AG09309 (cell line): Measurements from ENCODE around the genes DCDC2B and FAM229A.

DNA sequence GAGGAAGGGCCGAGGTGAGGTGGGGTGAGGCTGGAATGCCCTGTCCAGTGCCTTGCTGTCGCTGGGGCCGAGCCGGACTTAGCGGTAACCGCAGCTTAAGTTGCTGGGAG, 1.0 kb downstream of the KHDRBS1 start:
- RRBS = no CpG with 5 or more reads among the region's 6 CpGs

GRCh38 chr1:32032681-32034027, 19.5 kb downstream of the KHDRBS1 start:
- RRBS = no CpG with 5 or more reads among the region's 17 CpGs

- RRBS = no CpG with 5 or more reads among the region's 5 CpGs
These were observed 23.0 kb downstream of the KHDRBS1 start for GRCh38 chr1:32036687-32037072.

DNA sequence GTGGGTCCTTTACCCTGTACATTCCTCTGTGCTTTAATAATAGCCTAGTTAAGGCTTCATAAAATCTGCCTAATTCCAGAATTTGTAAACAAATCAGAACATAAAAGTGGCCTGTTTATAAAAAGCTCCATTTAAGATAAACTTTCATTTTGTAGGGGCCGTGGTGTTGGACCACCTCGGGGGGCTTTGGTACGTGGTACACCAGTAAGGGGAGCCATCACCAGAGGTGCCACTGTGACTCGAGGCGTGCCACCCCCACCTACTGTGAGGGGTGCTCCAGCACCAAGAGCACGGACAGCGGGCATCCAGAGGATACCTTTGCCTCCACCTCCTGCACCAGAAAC, 24.0 kb downstream of the KHDRBS1 start:
- RRBS = no CpG with 5 or more reads among the region's 7 CpGs

DNA sequence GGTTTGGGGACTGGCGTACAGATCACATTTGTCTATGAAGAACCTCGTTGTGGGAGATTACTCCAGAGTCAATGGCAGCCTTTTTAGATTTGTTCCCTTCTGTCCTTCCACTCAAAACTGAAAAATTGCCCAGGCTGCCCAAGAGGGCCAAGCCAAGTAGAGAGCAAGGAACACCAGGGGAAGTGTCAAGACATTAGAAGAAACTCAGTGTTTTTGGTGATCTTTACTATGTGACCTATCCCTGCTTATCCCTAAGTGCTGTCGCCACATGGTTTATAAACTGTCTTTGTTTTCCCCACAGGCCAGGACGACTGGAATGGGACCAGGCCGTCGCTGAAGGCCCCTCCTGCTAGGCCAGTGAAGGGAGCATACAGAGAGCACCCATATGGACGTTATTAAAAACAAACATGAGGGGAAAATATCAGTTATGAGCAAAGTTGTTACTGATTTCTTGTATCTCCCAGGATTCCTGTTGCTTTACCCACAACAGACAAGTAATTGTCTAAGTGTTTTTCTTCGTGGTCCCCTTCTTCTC, 28.6 kb downstream of the KHDRBS1 start:
- RRBS = no CpG with 5 or more reads among the region's 8 CpGs

DNA sequence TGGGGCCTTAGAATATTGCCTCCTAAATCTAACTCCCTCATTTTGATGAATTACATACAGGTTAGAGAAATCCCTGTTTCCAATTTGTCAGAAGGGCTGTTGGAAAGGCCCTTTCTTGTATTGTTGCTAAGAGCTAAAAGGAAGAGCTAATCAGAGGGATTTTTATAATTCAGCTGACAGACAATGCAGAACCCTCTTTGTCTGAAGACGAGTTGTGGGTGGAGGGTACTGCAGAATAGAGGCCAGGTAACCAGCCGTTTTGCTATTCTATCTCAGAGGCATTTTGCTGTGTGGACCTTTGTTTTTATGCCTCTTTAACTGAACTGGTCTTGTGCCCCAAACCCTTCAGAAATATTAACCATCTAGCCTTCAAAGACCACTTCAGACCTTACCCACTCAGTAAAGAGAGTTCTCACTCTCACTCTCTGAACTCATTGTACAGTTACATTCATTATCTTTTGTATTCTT, 19.6 kb downstream of the KPNA6 start:
- RRBS = no CpG with 5 or more reads among the region's 2 CpGs

GRCh38 chr1:32180328-32181118, 1.0 kb downstream of the TXLNA start:
- RRBS = 2% methylated on average over 11 of the region's 28 CpGs

GRCh38 chr1:32201473-32201982, 1.1 kb downstream of the CCDC28B start:
- RRBS = no CpG with 5 or more reads among the region's 9 CpGs

GRCh38 chr1:32208601-32209522, at the start of gene DCDC2B:
TSS of gene DCDC2B (plus strand) at chr1:32209089.
- RRBS = no CpG with 5 or more reads among the region's 11 CpGs

DNA sequence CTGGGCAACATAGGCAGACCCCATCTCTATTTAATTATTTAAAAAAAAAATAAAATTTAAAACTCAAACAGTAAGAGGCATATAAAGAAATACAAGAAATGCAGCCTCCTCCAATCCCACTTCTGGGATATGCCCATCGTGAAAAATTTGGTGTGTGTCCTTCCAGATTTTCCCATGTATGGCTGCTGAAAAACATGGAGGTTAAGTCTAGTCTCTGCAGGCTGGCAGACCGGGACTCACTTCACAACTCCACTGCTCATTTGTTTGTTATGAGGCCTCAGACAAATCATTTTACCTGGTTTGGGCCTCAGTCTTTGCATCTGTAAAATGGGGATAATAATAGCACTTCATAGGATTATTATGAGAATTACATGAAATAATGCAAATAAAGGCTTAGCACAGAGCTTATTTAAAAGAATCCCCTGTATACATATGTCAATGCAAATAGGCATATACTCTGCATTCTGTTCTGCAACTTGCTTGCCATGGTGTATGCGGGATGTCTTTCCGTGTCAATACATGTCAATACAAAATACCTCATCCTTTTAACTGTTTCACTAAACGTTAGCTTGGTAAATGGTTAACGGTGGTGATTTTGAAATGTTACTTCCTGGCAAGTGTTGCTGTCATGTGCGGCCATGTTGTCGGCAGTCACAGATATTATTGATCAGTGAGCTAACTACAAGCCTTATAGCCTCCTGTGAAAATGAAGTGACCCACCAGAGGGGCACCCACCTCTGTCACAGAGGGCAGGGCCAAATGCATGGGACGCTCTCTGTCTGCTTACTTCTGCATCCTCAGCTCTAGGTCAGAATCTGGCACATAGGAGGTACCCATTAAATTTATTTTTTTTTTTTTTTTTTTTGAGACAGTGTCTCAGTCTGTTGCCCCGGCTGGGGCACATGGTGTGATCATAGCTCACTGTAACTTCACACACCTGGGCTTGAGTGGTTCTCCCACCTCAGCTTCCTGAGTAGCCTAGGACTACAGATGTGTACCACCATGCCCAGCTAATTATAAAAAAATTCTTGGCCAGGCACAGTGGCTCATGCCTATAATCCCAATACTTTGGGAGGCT, 4.2 kb downstream of the LCK start:
- RRBS = no CpG with 5 or more reads among the region's 10 CpGs

DNA sequence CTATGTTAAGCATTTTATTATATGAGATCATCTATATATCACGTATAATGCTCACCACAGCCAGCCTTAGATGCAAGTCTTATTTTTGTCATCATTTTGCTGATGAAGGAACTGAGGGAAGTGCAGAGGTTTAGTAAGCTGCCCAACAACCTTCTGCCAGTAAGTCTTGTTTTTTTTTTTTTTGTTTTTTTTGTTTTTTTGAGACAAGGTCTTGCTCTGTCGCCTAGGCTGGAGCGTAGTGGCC, 5.9 kb downstream of the LCK start:
- RRBS = no CpG with 5 or more reads among the region's 3 CpGs

GRCh38 chr1:32335660-32335781, 512 bp downstream of the MARCKSL1 start:
- RRBS = 2% methylated on average over 11 of the region's 18 CpGs

DNA sequence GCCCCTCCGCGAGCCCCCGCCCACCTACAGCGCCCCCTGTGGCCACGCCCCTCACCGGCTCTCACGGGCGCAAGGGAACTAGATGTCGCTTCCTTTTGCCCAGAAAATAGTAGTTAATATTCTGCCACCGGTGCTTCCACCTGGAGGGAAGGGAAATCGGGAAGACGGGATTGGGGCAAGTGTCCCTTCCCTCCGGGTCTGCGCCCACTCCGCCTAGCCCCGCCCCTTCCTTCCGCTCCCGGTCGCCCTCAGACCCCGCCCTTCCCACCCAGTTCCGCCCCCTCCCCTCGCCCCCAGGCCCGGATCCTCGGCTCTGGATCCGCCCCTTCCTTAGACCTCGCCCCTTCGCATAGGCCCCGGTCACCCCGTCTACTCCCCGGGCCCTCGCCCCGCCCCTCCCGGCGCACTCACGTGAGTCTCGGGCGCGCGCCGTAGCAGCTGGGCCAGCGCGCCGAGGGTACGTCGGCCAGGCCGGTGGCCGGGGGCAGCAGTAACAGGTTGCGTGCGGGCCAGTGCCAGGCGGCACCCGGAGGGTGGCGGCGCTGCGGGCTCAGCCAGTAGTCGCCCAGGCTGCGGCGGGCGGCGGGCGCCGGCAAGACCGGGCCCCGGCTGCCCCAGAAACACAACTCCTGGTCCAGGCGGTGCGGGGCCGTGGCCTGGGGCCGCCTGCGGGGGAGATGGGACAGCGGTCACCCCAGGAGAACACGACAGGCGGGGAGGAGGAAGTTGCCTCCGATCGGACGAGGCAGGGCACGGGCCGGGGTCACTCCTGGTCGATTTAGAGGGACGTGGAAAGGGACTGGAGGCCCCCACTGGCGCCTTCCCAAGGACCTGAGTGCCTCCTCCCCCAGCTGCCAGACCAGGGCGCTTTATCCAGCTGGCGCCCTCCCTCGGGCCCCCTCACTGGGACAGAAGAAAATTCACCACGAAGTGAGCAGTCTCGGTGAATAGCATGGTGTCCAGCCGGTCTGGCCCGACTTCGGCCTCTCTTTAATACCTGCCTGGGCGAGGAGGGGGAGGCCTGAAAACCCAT, 10.8 kb downstream of the FAM229A start:
- RRBS = 2% methylated on average over 51 of the region's 88 CpGs

GRCh38 chr1:32361809-32362833, at the start of gene FAM229A:
TSS of gene FAM229A (minus strand) at chr1:32362485.
- RRBS = 6% methylated on average over 40 of the region's 82 CpGs

- RRBS = no CpG with 5 or more reads among the region's 5 CpGs
These were observed 3.2 kb downstream of the BSDC1 start for GRCh38 chr1:32390942-32391583.

DNA sequence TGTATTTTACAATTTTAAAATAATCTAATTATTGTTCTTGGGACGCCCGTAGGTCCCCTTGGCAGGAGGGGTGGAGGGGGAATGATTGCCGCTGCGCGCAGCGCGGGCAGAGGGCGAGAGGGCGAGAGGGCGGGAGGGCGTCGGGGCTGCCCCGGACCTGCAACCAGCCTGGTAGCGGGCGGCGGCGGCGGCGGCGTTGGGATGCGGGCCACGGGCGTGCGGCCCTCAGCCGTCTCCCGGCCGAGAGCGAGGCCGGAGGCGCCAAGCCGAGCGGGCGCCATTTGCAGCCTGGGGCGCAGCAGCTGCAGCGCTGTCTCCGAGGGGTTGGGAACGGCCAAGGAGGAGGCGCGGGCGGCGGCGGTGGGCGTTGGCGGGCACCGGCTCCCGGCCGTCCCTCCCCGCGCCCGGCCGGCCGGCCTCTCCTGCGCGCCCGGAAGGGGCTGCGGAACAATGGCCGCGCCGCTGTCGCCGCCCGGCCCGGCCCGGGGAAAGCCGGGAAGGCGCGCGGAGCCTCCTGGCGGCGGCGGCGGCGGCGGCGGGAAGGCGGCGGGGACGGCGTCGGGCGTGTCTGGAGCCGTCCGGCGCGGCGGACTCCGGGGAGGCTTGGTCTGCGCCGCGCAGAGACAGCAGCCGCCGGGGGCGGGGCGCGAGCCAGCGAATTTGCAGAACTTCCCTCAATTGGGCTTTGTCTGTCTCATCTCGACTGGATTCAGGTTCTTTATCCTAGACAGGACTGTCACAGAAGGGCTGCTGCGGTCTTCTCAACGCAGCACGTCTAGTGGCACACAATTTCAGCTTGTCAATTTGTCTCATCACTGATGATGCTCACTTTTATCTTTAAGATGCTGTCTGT, 35.7 kb downstream of the ZBTB8B start:
- RRBS = 3% methylated on average over 39 of the region's 100 CpGs

- RRBS = no CpG with 5 or more reads among the region's 16 CpGs
These were observed 1.7 kb downstream of the RBBP4 start for GRCh38 chr1:32652495-32653413.

GRCh38 chr1:32684969-32685920, 17.3 kb downstream of the SYNC start:
- RRBS = no CpG with 5 or more reads among the region's 6 CpGs

DNA sequence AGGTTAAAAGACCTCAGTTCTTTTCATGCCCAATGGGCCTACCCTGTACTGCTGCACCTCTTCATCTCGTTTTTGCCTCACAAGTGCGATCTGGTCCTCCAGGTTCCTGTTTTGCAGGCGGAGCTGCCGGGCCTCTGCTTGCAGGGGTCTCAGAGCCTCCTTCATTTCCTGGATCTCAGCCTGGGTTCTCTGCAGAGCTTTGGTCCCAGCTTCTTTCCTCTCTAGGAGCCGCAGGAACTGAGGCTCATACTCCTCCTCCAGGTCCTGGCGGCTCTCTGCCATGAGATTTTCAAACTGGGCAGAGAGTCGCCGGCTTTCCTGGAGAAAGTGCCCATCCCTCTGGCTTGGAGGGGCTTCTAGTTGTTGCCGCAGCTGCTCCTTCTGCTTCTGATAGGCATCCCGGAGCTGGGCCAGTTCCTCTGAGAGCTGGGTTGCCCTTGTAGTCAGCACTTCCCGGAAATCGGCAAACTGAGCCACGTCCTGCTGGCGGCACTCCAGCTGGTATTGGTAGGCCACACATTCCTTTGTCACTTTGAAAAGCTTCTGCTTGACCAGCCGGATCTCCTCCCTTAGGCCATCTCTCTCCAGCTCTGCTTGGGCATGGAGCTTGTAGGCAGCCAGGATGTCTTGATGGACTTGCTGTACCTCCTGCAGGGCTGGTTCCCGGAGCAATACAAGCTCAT, 7.6 kb downstream of the SYNC start:
- RRBS = 12% methylated on average over 5 of the region's 16 CpGs

DNA sequence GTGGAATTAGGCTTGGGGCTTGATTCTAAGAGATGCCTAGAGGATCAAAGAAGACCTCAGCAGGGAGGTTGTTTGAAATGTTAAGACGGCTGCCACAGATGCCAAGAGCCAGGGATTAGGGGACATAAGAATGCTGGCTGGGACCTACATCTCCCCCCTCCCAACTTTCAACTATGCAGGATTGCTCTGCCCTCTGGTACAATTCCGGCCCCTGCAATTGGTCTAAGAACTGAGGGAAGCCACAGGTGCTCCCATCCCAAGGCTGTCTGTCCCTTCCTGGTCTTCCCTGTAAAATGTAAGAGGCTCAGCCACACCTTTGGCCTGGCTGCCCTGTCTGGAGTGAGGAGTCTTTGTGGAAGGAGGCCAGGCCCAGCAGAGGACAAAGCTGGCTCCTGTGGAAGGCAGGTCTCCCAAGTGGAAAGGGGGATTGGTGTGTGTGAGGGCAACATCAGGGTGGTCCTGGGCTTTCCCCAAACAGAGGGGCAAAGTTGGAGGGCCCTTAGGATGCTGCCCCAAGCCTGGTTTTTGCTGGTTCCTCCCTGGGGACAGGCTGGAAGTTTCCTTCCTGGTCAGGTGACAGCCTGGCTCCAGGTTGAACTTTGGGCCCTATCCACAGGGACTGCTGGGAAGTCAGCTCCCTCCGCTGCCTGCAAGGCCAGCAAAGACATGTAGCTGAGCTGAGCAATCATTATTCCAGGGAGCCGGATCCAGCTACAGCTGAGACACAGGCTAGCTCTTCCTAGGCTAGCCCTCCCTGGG, 4.6 kb upstream of the KIAA1522 start:
- RRBS = no CpG with 5 or more reads among the region's 4 CpGs